ENCODE data around the genes GLCCI1 and ICA1.

- RRBS, 2 experiments: no CpG with 5 or more reads among the region's 1 CpG
These were observed 23.1 kb downstream of the COL28A1 start for GRCh38 chr7:7512566-7512936.

DNA sequence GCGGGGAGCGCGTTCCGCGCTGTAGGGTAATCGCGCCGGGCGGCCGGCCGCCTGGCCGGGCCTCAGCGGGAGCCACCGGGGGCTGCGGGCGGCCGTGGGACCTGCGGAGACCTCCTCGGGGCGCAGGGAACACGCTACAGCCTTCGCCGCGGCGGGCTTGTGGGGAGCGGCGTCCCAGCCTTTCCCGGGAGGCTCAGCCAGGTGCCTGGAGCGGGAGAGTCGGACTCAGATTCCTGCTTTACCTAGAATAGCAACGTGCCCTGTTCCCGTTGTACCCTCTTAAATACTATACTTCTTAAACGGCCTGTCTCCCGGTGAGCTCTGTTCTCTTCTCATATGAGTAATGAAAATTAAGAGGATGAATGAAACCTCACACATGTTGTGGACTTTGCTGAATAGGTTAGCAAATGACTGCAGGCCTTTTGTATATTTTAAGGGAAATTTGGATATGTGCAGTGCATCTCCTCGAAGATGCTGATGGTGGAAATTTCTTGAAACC lies 536 bp downstream of the MIOS start:
- RRBS, 2 experiments: under 1% methylated on average over 9 to 17 of the region's 35 CpGs

DNA sequence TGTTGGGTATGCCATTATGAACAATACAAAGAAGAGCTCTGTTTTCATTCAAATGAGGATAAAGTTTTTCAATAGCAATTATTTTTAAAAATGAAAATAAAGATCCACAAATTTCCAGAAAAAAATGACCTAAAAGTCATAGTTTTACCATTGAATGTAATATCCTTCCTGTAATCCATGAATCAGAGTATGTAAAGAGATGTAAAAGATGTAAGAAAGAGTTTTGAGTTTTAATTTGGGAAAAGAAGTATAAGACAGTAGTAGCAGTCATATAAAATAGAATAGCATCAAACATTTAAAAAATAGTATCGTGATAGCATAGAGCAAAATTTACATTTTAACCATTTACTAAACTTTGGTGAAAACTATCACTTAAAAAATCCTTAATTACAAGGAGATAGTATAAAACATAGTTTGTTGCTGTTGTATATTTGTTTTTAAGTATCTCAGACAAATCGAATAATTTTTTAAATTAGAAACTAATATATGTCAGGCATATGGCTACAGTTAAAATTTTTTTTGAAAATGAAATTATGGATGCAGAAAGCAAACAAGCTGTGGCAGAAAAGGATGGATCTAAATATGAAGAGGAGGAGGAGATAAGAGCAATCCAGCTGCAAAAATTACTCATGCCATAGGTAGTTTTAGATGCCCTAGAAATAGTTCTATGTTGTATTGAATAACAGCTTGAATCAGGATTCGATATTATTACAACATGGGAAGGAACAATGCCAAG lies 2.7 kb downstream of the RPA3 start:
- RRBS, 2 experiments: no CpG with 5 or more reads among the region's 3 CpGs

DNA sequence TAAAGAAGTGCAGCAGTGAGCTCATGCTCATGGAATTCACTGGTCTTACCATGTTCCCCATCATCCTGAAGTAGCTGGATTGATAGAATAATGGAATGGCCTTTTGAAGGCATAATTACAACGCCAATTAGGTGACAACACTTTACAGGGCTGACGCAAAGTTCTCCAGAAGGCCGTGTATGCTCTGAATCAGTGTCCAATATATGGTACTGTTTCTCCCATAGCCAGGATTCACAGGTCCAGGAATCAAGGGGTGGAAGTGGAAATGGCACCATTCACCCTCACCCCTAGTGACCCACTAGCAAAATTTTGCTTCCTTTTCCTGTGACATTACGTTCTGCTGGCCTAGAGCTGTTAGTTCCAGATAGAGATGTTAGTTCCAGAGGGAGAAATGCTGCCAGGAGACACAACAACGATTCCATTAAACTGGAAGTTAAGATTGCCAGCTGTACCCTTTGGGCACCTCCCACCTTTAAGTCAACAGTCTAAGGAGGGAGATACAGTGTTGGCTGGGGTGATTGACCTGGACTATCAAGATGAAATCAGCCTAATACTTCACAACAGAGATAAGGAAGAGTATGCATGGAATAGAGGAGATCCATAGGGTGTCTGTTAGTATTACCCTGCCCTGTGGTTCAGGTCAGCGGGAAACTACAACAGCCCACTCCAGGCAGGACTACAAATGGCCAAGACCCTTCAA lies 8.1 kb upstream of the RPA3 start:
- RRBS, 2 experiments: no CpG with 5 or more reads among the region's 6 CpGs

DNA sequence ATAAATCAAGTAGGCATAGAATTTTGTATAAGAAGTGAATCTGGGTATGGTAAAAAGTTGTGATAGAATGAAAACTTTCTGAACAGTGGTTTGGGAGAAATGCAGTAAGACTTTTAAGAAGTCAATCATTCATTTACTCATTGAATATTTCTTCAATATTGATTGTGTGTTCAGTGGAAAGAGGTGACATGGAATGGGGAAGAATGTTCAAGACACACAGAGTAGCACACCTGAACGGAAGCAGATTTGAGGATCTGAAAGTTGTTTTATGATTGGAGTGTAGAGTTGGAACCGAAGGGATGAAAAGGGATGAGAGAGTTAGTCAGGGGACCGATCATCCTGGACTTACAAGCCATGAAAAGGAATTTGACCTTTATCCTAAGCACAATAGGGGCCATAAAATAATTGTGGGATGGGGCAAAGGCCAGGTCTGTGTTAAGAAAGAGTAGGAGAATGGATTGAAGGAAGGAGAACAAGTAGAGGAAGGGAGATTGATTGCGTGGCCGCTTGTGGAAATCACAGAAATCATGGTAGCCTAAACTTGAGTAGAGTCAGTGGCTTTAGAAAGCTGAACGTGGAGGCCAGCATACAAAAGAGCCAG lies 66.8 kb upstream of the RPA3 start:
- RRBS, 2 experiments: no CpG with 5 or more reads among the region's 6 CpGs

DNA sequence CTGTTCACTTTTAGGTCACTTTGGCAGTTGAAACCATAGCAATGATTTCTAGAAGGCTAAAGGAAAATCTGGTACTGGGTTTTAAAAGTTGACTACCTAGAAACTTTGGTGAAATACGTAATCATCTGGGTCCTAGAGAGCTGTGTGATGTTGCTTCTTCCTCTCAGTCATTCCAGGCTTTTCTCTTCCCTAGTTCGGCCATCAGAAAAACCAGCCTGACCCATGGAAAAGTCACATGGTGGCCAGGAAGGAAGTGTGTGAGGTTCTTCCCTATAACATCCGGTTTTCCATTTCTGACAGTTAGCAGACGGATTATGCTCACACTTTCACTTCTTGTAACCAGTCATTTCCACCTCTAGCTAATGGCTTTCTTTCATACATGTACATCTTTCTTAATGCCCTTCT lies 110.1 kb upstream of the GLCCI1 start:
- RRBS, 2 experiments: no CpG with 5 or more reads among the region's 4 CpGs

- RRBS, 2 experiments: no CpG with 5 or more reads among the region's 43 CpGs
These were observed at the start of gene GLCCI1 for GRCh38 chr7:7968033-7968892. Gene GLCCI1, plus strand, starts transcription at chr7:7968796.

DNA sequence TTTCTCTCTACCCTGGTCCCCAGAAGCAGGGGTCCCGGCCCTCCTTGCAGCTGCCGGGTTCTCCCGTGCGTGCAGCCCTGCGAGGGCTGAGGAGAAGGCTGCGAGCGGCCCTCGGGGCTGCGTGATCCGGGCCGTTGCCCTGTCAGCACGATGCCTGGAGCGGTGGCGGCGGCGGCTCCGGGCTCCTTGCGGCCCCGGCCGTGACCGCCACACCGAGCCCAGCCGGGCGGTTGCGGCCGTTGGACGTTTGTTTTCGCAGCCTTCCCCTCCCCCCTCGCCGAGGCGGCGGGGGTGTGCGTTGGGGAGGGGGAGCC lies 254 bp downstream of the GLCCI1 start:
- RRBS, 2 experiments: under 1 to 2% methylated on average over 16 of the region's 33 CpGs

- RRBS, 2 experiments: no CpG with 5 or more reads among the region's 8 CpGs
These were observed 3.6 kb downstream of the GLCCI1 start for GRCh38 chr7:7972113-7972756.

- RRBS, 2 experiments: no CpG with 5 or more reads among the region's 11 CpGs
These were observed 127.7 kb downstream of the ICA1 start for GRCh38 chr7:8133973-8134958.

DNA sequence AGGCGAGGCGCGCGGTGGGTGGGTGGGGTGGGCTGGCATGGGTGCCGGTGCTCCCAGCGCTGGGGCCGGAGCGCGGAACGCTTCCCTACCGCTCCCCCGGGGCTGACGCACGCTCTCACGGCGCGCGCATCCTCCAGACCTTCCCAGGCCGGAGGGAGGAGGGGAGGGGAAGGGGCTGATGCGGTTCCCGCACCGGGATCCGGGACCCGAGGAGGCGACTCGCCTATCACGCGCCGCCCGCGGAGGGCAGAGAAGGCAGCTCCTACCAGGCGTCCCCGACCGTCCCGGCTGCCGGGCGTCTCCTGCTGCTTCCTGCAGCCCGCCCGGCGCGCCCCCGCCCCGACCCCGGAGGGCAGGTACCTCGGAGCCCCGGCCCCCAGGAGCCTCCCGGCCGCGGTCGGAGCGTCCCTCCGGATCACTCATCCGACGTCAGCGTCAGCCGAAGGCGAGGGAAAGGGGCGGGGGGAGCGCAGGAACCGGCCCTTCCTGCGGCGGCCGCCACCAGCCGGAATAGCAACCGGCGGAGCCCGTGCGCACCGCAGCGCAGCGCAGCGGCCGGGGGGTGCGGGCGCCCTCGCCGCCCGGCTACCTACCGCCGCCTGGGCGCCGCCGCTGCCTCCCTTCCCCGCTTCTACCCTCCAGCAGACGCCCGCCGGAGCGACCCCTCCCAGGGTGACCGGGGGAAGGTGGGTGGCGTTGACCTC lies at the start of gene ICA1:
TSS of gene ICA1 (minus strand) at position 434 of the 704 bp plus-strand sequence.
- RRBS, 2 experiments: under 1 to 1% methylated on average over 53 of the region's 90 CpGs

DNA sequence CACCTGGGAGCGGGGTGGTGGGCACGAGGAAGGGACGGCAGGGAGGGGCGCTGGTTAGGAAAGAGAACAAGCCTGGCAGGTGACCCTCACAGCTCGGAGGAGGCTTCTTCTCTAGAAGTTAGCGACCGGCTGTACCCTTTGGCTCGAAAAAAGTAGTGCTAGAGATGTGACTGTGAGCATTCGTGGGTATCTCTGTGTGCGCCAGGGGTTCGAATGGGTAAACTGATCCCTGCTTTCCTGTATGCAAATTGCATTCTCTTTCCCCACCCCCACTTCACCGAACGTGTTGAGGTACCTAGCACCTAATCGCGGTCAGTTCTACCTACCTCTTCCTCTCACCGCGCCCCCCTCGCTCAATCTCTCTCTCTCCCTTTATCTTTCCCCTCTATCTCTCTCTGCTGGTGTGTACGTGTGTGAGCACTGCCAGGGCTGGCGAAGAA lies 1.4 kb downstream of the NXPH1 start:
- RRBS, 2 experiments: no CpG with 5 or more reads among the region's 20 CpGs

DNA sequence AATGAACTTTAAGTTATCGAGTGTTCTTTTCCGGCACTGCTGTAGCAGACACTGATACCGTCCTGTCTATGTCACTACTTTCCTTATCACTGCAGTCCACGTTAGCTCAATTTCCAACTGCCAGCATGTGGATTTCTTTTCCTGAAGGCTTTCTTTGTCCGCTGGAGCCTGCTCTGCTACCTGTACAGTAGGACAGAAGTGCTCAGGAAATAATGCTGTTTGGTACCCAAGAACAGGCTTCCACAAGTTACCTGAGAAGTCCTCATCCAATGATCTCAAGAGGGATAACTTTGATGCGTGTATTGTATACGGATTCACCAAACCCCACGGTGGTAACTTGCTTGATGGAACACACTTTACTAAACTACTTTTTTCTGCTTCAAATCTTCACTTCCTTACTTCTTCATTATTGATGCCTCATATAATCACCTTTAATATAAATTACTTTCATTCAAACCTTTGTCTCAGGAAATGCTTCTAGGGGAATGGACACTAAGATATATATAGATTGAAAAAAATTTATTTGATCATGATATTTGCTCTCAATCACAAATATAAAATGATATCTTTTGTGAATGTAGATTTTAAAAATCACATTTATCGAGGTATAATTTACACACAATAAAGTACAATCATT lies 329.6 kb downstream of the NXPH1 start:
- RRBS, 2 experiments: no CpG with 5 or more reads among the region's 9 CpGs

DNA sequence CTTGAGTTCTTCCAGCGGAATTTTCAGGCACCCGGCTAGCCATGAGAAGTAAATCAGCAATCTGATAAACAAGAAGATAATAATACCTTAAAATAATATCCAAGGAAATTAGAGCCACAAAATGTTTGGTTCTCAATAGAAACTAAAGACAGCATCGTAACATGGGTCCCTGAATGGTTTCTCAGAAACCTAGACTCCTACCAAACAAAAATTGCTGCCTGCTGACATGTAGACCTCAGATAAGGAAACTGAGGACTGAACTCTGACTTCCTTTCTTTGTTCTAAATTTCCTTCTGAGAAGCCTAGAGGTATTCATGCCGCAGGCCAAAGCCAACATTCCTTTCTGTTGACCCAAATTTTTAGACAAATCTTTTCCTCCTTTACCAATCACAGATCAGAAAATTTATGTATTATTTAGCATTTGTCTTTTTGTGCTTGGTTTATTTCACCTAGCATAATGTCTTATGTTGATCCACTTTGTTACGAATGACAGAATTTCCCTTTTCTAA lies 783.0 kb downstream of the NDUFA4 start:
- RRBS, 2 experiments: no CpG with 5 or more reads among the region's 5 CpGs

DNA sequence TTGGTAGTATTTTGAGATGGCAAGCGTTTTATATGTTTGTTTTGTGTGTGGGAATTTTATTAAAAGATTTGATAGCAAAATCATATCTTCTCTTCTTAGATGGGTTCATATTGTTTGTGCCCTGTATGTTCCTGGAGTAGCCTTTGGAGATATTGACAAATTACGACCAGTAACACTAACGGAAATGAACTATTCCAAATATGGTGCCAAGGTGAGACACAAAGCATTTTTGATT lies 49.0 kb downstream of the PHF14 start:
- RRBS, 2 experiments: no CpG with 5 or more reads among the region's 3 CpGs

GRCh38 chr7:11193831-11194278 lies 220.2 kb downstream of the PHF14 start:
- RRBS, 2 experiments: no CpG with 5 or more reads among the region's 2 CpGs

GRCh38 chr7:11833349-11833824 lies 1.4 kb upstream of the THSD7A start:
- RRBS, 2 experiments: no CpG with 5 or more reads among the region's 6 CpGs

DNA sequence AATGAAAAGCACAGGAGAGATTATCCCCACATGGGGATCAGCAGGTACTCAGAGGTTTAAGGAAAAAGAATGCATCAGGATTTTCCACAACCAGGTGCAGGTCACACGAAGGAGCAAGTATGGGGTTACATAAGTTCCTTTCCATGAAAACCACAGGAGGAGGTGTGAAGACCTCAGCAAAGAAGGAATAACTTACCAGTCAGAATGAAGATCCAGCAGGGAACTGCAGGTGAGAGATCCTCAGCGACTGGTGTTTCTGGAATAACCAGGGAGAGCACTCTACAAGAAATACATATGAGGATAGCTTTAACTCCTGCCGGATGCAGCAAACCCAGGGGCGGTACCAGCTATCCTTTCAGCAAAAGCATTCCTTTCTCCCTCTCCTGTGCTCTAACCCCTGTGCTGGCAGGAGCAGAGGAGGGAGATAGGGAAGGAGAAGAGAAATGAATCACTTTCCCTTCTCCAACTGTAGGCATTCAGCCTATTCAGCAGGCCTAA lies 116.6 kb upstream of the TMEM106B start:
- RRBS, 2 experiments: no CpG with 5 or more reads among the region's 4 CpGs

GRCh38 chr7:12323018-12323781 lies 80.5 kb downstream of the VWDE start:
- RRBS, 2 experiments: no CpG with 5 or more reads among the region's 12 CpGs

DNA sequence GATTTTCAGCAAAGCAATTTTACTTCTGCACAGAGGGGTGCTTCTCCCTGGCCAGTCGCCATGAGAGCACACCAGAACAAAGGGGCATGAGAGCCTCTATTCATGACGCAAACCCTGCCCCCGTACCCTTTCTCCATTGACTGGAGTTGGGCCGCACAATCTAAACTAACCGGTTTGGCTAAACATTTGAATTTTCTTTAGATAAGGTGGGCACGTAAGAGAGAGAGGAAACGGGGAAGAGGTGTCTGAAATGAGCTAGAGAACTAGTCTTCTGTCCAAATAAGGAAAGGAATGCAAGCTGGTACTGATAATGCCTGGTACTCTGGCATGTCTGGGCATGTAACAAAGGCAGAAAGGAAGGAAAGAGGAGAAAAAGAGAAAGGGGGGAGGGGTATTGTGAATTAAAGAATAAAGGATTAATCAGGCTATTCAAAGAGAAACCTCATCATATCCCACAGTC lies 13.2 kb upstream of the SCIN start:
- RRBS, 2 experiments: no CpG with 5 or more reads among the region's 7 CpGs

Measured in NT2/D1 (cell line).